Prostate gland (tissue), 2 donors: ENCODE measurements around a stretch of chr9.

DNA sequence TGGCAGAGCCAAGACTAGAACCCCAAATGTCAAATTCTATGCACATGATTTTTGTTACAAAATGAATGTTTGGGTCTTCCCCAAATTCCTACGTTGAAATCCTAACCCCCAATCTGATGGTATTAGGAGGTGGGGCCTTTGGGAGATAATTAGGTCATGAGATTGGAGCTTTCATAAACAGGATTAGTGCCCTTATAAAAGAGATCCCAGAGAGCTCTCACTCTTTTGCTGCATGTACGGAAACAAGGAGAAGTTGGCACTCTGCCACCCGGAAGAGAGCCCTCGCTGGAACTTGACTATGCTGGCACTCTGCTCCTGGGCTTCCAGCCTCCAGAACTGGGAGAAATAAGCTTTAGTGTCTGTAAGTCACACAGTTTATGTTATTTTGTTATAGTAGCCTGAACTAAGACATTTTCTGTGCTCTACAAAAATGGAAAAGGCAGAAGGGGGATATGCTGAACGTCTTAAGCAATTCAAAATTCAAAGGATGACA, 17.5 kb downstream of the NFIB start:
- PRO-cap, result no peak
- RAMPAGE, long total RNA, 2 experiments, result no peak in any of the 2 experiments

GRCh38 chr9:14304210-14304679, 9.7 kb downstream of the NFIB start:
- PRO-cap, result no peak
- RAMPAGE, long total RNA, 2 experiments, result no peak in any of the 2 experiments

GRCh38 chr9:14314206-14314854, 389 bp upstream of the NFIB start:
- PRO-cap, result bidirectional peak, plus-strand start at chr9:14314256, minus-strand start at chr9:14314139; bidirectional peak, plus-strand start at chr9:14314759, minus-strand start at chr9:14314602
- RAMPAGE, long total RNA, 2 experiments, result start-site peak on the minus strand in 1 of 2 experiments, at chr9:14314576-14314594 at its widest, 603 reads per replicate

DNA sequence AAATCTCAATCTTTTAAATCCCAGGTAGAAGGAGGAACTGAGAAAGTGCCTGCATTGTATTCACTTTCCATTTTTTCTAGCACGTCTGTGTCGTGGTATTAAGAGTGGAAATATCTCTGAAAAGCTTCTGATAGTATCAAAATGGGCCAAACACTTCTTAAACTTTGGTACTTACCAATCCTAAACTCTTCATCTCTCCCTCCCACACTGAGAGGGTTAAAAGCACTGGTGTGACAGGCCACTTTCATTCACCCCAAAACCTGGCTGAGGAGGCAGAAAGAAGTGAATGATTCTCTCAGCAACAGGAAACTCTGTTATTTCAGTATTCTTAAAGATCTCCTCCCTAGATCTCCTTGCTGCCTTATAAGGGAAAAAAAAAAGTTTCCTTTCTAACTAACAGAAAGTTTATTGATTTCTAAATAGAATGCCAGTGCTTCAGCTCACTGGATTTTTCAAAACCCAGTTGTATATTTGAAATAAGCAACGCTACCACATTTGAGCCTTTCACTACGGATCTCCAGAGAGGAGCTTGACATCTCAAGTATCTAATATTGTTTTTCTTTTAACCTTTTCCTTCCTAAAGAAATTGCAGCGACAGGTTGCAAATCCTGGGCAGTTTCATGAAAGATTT, 4.0 kb upstream of the NFIB start:
- PRO-cap, result no peak
- RAMPAGE, long total RNA, 2 experiments, result no peak in any of the 2 experiments

GRCh38 chr9:14320021-14320745, 6.2 kb upstream of the NFIB start:
- PRO-cap, result bidirectional peak, plus-strand start at chr9:14320507, minus-strand start at chr9:14320326
- RAMPAGE, long total RNA, 2 experiments, result no peak in any of the 2 experiments

GRCh38 chr9:14351194-14351733, 37.3 kb upstream of the NFIB start:
- PRO-cap, result no peak
- RAMPAGE, long total RNA, 2 experiments, result no peak in any of the 2 experiments

DNA sequence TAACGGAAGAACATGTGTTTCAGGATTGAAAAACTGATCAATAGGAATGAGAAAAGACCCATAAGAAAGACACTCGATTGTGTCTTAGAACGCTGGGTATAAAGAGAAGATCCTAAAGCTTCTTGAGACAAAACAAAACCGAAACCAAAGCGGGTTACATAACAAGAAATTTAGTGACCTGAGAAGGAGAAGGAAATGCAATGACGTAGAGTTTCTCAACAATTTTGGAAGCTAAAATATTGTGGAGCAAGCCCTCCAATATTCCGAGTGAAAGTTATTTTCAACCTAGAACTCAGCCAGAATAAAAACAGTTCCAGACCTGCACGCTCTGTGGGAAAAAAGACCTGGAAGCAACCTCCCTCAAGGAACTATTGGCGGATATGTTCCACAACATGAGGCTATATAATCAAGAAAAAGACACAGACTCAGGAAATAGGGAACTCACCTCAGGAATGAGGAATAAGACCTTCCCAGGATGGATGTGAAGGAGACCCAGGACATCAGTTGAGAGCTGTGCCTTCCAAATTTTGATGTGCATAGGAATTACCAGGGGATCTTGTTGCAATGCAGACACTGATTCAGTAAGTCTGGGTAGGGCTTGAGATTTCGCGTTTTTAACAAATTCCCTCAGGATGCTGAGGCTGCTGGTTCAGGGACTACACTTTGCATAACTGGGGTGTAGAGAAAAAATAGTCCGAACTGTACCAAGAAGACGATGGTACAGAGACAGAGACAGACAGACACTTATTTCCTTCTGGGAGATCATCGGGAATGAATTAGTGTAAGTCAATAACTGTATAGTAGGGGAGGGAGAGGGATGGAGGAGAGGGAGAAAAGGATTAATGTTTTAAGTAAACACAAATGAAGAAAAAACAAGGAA, 82.1 kb upstream of the FREM1 start:
- PRO-cap, result no peak
- RAMPAGE, long total RNA, 2 experiments, result no peak in any of the 2 experiments

DNA sequence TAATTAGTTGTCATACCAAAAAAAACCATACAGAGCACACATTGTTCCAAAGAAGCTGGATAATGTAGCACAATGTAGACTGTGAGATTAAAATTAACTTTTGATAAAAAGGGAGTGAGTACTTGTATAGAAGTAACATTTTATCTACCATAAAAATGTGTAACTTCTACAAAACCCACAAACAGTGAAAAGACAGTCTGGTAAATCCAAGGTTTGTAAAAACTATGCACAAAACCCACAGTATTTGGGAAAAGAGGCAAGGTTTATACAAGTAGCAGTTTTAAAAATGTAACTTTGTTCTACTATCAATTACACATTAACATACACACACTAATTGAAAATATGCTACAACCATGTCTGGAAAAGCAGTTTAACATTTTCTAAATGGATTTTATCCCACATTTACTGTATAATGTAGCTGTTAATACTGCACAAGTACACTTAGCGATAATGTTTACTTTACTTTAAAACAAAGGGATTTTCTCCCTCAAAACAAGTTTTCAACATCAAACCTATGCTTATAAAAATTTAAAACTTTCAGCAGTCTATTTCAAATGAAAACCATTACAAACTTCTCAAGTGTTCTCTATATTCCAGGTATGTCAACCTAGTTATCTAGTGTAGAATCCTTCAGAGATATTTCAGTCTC, 42.4 kb downstream of the SNAPC3 start:
- PRO-cap, result no peak
- RAMPAGE, long total RNA, 2 experiments, result no peak in any of the 2 experiments

GRCh38 chr9:15472483-15472870, 38.3 kb downstream of the PSIP1 start:
- PRO-cap, result no peak
- RAMPAGE, long total RNA, 2 experiments, result no peak in any of the 2 experiments

DNA sequence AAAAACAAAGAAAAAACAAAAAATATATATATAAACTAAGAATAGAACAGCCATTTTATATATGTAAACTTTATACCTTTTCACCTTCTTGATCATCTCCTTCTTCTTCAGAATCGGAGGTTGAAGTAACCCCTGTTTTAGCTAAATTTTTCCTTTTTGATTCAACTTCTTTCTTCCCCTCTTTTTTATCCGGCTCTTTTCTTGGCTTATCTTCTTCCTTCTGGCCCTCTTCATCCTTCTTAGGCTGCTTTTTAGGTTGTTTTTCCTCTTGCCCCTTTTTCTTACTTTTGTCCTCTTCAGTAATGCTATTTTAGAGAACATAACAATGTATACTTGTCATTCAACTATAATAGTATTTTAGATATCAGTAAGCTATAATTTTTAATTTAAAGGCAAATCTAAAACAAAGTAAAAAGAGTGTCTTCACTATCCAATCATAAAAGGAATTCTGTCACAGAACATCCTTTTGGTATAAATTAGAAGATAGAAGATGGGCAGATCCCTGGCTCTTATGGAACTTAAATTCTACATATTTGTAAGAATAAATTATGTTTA, 36.8 kb downstream of the PSIP1 start:
- PRO-cap, result no peak
- RAMPAGE, long total RNA, 2 experiments, result no peak in any of the 2 experiments

DNA sequence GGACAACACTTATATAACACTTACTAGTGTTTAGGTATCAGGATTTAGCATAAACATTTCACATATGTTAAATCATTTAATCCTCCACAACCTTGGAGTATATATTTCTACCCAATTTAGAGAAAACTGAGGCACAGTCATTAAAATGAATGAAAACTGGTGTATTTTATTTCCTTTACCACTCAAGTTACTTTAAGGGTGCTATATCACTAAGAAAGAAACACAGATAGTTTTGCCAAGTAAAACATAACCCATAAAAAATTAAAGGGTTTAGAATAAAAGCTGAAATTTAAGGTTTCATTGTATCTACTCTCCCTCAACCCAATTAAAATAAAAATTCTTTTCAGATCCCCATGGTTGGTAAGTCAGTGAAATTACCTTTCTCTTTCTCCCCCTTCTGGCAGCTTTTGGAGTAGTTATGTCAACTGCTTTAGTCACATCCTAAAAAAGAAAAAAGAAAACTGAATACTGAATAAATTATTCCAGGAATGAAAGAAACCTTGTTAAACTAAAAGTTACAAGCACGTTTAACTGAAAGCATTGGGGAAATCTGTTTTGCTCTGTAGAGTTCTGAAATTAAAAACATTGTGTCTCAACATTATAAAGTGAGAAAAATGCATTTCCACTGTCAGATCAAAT, 25.0 kb downstream of the PSIP1 start:
- PRO-cap, result no peak
- RAMPAGE, long total RNA, 2 experiments, result no peak in any of the 2 experiments

DNA sequence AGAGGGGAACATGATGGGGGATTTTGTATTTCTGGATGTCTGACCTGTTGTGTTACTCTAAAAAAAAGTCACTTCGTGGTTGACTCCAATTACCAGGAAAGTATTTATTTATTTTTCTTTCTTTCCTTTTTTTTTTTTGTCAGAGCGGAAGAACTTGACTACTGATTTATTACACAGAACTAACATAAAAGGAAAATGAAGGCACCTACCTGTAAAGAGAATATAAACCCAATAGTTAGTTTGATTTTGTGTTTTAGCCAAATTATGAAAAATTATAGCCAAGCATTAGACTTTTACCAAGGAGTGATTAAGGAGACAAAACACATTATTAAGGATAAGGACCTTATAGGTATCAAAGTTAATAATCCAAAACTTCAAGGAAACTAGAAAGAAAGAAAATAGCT, 20.3 kb upstream of the PSIP1 start:
- PRO-cap, result no peak
- RAMPAGE, long total RNA, 2 experiments, result no peak in any of the 2 experiments

DNA sequence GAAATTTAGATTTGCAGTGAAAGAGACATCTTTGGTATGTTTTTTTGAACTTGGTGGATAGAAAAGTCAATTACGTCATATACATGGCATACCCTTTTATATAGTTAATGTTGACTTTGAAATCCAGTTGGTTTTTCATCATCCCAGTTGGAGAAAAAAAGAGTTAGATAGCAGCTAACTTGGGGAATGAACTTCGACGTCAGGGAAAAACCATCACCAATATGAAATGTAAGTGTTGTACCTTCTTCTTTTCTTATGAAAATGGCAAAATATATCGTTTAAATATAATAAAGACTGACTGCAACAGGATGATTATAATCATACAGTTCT, 297.2 kb downstream of the CCDC171 start:
- PRO-cap, result no peak
- RAMPAGE, long total RNA, 2 experiments, result no peak in any of the 2 experiments

DNA sequence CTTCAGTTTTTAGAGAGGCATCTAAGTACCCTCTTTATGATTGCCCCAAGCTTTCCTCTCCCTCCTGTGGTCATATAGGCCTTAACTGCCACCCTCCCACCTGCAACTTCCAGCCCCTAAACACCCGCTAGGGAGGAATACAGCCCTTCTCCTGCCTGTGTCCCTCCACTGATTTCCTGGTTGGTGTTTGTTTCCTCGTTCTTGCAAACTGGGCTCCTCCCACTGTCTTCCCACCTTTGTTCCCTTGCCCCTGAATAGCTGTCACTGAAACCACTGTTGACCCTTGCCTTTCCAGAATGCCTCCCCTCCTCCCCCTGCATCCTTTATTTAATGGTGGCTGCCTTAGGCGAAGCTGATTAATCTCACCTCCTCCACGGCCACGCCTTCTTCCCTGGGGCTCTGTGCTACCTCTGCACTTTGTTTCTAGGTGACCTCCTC, 626.7 kb downstream of the BNC2 start:
- PRO-cap, result no peak
- RAMPAGE, long total RNA, 2 experiments, result no peak in any of the 2 experiments

GRCh38 chr9:16413295-16413751, 457.1 kb downstream of the BNC2 start:
- PRO-cap, result no peak
- RAMPAGE, long total RNA, 2 experiments, result no peak in any of the 2 experiments

- PRO-cap, result no peak
- RAMPAGE, long total RNA, 2 experiments, result no peak in any of the 2 experiments
Measured at GRCh38 chr9:16413752-16414054, 456.8 kb downstream of the BNC2 start.

- PRO-cap, result unidirectional peak, minus-strand start at chr9:16829124
- RAMPAGE, long total RNA, 2 experiments, result no peak in any of the 2 experiments
Measured at GRCh38 chr9:16828446-16829319, 41.8 kb downstream of the BNC2 start.

GRCh38 chr9:16867450-16868441, 2.7 kb downstream of the BNC2 start:
- PRO-cap, result no peak
- RAMPAGE, long total RNA, 2 experiments, result no peak in any of the 2 experiments

DNA sequence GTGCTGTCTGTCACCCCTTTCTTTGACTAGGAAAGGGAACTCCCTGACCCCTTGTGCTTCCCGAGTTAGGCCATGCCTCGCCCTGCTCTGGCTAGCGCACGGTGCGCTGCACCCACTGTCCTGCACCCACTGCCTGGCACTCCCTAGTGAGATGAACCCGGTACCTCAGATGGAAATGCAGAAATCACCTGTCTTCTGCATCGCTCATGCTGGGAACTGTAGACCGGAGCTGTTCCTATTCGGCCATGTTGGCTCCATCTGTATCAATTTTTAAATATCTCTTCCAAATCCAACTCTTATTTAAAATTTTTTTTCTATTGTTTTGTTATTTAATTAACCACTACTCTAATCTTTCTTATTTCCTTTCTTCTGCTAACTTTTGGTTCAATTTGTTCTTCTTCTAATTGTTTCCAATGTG, 134.1 kb downstream of the CNTLN start:
- PRO-cap, result no peak
- RAMPAGE, long total RNA, 2 experiments, result no peak in any of the 2 experiments

GRCh38 chr9:17905518-17906044, 326.7 kb downstream of the SH3GL2 start:
- PRO-cap, result no peak
- RAMPAGE, long total RNA, 2 experiments, result no peak in any of the 2 experiments